Mesothelial cell of epicardium (in vitro differentiated cells): ENCODE measurements around a stretch of chr20.

GRCh38 chr20:58074600-58075124 lies 76.0 kb upstream of the C20orf85 start:
- PRO-cap = no peak

DNA sequence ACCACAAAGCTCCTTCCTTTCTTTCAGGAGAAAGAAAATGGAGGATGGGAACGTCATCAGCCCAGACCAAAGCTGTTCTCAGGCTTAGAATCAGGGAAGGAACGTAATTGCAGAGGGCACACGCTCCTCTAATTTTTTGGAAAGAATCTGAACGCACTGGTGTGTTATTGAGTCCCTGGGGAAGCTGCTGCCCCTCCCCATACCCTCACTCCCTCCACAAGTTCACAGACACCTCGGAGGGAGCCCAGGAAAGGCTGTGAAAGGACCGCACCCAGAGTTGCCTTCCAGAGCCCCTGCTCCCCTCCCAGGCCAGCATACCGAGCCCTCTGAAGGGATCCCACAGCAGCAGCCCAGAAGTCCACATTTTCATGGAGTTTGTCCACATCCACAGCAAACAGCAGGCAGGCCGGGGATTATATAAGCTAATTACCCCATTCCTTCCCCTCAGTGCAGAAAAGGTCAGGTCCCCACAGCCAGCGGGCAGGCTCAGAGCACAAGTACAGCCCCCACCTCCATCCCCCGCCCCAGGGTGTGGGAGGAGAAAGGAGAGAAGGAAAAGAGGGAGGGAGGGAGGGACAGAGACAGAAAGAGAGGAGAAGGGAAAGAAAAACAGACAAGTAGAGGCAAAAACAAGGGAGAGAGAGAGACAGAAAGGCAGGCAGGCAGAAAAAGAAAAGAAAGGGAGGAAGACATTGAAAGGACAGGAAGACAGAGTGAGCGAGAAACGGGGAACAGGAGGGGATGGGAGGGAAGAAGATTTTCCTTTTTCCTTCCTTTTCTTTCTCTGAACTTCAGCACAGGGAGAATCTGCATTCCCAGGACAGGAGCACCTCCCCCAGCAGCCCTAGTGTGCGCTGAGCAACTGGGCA lies 24.2 kb downstream of the C20orf85 start:
- PRO-cap = no peak

DNA sequence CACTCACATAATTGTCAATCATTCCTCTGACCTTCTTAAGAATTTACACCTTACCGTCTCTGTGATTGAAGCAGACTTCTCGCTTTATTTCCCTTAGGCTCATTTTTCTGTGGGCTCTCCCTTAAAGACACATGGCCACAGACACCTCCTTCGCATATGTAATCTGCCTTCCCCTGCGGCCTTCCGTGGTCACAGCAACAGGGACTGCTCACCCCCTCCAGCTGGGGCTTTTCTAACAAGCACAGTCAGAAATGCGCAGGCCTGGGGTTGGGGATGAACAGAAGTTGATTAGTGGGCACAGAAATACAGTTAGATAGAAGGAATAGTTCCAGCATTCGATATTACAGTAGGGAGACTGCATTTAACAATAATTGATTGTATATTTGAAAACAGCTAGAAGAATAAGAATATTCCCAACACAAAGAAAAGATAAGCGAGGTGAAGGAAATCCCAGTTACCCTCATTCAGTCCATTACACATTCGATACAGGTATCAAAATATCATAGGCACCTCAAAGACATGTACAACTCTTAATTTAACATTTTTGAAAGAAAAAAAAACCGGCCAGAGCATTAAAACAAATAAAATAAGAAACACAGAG lies 22.9 kb upstream of the VAPB start:
- PRO-cap = no peak

GRCh38 chr20:58390029-58390704 lies 1.1 kb downstream of the VAPB start:
- PRO-cap = no peak

- PRO-cap = no peak
These were observed 3.2 kb upstream of the STX16 start for GRCh38 chr20:58647596-58648486.

- PRO-cap = no peak
These were observed 814 bp upstream of the NPEPL1 start for GRCh38 chr20:58691555-58692417.

DNA sequence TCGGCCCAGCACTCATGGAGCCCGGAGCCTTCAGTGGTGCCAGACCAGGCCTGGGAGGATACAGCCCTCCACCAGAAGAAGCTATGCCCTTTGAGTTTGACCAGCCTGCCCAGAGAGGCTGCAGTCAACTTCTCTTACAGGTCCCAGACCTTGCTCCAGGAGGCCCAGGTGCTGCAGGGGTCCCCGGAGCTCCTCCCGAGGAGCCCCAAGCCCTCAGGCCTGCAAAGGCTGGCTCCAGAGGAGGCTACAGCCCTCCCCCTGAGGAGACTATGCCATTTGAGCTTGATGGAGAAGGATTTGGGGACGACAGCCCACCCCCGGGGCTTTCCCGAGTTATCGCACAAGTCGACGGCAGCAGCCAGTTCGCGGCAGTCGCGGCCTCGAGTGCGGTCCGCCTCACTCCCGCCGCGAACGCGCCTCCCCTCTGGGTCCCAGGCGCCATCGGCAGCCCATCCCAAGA lies 37.5 kb upstream of the GNAS start:
- PRO-cap = no peak

DNA sequence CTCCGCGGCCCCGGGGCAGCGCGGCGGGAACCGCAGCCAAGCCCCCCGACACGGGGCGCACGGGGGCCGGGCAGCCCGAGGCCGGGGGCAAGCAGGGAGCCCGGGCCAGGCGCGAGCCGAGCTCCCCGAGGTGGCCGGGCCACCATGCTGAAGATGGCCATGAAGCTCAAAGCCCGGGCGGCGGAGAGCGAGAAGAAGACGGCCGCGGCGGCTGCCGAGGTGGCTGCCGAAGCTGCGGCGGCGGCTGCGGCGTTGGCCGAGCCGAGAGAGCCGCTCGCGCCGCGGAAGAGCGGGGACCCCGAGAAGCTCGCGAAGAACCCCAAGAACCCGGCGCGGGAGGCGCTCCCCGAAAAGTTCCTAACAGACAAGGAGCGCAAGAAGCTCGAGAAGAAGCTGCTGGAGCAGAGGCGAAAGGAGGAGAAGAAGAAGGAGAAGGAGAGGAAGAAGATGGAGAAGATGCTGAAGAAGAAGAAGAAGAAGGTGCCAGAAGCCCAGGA lies 1.4 kb upstream of the GNAS start:
- PRO-cap = no peak

DNA sequence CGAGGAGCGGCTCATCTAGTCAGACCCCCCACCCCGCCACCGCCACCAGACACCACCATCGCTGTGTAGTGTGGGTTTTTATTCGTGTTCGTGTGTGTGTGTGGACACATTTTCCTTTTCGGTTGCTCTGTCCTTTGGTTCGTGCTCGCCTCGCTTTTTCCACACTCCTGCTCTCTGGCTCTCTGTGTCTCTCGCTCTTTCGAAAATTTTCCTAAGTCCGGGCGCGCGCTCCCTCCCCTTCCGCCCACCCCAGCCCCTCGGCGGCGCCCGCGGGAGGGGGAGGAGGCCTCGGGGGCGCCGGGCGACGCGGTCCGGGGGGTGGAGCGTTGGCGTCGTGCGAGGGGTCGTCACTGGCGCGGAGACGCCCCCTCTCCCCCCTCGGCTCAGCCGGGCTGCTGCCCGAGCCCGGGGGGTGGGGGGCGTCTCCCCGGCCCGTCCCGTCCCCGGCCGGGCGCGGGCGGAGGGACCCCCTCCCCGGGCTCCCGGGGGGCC lies 455 bp upstream of the GNAS start:
- PRO-cap = bidirectional peak, plus-strand start outside the sequence, minus-strand start at position 168 of the sequence

- PRO-cap = no peak
These were observed 6.7 kb downstream of the GNAS start for GRCh38 chr20:58897780-58898471.

DNA sequence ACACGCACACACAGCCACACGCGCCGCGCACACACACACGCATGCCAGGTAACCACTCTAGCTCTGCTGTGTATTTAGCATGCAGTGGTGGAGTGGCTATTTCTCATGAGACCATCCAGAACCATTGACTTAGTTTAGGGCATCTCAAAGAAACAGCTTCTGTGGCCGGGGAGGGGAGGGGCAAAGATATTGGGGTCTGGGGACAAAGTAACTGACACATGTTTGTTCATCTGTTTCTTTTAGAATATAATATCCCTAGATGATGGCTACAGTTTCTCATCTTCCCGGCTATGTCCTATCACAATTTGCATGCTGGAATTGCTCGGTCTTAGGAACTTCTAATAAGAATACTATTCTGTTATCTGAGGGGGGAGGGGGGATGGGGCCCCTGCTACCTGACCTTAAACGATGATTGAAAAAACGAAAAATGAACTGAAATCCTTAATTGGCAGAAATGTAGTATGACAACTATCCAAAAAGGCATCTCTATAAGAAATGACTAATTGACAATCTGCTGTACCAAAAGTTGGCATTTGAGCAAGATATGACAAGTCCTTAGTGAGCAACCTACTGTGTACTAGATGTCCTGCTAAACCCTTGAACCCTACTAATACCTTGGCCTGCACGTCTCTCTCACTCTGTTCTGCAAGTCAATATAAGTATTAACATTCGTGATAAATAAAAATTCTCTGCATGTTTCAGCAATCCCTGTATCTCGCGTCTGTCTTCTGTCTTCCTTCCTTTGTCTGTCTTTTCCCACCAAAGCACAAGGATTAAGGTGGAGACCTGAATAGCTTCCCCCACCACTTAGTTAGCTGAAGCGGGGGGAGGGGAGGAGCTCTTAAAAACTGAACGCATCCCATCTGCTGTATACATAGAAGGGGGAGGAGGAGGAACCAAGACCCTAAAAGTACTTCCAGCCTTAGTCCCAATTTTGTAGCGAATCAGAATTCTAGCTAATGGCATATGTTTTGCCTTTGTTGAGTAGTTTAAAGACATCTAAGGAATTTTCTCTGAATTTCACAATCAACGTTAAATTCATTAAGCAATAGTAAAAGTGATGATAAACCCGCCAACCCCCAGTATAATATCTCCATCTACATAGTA lies 8.8 kb downstream of the GNAS start:
- PRO-cap = no peak

DNA sequence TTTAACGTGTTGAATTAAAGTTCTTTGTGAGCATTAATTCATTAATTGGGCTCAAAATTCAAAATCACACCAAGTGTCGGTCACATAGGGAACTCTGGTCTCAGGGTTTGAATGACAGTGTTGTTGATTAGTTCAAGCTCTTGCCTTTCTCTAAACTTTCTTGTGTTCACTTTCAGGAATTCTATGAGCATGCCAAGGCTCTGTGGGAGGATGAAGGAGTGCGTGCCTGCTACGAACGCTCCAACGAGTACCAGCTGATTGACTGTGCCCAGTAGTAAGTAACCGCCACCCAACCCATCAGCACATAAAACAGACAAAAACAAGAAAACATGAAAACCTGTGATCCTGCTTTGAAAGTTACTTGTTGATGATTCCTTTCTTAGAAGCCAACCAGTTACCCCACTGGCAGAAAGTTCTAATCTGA lies 14.0 kb downstream of the GNAS start:
- PRO-cap = no peak

DNA sequence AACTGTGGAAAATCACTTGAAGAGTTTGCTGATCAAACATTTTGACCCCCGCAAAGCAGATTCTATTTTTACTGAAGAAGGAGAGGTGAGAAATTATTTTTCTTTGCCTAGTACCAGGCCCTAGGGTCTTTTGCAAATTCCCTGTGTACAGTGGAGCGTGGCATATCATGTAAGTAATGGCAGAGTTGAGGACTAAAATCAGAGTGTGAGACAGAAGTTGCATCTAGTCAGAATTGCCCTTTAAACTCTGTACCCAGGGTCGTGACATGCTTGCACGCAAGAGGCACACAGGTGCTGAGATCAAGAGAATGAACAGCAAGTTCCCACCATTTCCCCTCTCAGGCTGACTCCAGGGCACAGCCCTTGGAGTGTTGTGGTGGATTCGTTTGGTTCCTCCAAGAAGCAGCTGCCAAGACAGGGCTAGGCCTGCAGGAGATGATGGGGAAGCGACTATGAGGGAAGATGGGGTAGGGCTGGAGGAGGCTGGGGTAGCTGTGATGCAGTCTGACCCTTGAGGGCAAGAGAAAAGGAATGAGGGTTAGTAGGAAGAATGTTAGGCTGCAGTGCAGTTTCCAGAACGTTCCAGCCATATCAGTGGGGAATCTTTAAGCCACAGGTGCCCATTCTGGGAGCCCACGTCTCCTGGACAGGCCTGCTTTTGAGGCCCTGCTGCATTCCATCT lies 6.8 kb downstream of the NELFCD start:
- PRO-cap = no peak

- PRO-cap = no peak
These were observed 4.9 kb downstream of the CTSZ start for GRCh38 chr20:59002227-59002570.

- PRO-cap = no peak
These were observed 3.4 kb downstream of the TUBB1 start for GRCh38 chr20:59022705-59023014.

DNA sequence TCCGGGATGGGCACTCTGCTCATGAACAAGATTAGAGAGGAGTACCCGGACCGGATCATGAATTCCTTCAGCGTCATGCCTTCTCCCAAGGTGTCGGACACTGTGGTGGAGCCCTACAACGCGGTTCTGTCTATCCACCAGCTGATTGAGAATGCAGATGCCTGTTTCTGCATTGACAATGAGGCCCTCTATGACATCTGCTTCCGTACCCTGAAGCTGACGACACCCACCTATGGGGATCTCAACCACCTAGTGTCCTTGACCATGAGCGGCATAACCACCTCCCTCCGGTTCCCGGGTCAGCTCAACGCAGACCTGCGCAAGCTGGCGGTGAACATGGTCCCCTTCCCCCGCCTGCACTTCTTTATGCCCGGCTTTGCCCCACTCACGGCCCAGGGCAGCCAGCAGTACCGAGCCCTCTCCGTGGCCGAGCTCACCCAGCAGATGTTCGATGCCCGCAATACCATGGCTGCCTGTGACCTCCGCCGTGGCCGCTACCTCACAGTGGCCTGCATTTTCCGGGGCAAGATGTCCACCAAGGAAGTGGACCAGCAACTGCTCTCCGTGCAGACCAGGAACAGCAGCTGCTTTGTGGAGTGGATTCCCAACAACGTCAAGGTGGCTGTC lies 4.7 kb downstream of the TUBB1 start:
- PRO-cap = no peak

- PRO-cap = no peak
These were observed 5.4 kb upstream of the PRELID3B start for GRCh38 chr20:59047601-59048758.

DNA sequence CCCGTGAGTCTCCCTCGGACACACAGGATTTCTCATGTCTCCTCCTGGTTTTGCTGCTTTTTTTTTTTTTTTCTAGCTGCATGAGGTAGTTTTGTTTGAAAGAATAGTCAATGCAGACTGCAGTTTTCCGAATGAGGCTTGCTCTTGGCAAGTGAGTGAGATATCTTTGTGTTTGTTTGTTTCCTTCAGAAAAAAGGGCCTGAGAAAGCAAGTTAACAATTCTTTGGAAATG lies 3.0 kb upstream of the ZNF831 start:
- PRO-cap = no peak

DNA sequence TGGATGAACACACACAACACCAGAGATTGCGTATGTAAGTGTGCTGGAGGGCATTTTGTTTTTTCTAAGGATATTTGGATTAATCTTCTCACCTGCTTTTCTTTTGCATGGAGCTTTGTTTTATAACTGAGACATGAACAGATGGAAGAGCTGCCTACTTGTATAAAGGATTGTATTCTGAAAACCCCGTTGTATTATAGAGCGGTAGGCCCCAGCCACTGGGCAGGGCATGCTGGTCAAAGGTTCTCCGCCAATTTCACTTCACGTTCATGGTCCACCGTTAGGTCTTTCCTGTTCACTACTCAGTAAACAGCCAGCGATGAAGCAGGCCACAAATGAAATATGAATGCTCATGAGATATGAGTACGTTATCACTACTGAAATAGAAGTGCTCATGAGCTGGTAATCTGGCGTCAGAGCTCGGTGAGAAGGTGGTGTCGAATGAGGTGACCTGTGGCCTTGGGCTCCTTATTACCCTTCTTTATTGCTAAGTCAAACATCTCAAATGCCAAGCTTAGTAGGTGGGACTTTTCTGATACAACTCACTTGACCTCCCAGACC lies 16.5 kb downstream of the EDN3 start:
- PRO-cap = no peak

GRCh38 chr20:59675008-59675409 lies 70.7 kb downstream of the PHACTR3 start:
- PRO-cap = no peak